NALM6 (cell line): ENCODE measurements around a stretch of chr5.

- PRO-cap = no peak
Measured at GRCh38 chr5:163396848-163397246, 40.5 kb upstream of the CCNG1 start.

- PRO-cap = no peak
Measured at GRCh38 chr5:163529548-163530299, 24.3 kb downstream of the MAT2B start.

DNA sequence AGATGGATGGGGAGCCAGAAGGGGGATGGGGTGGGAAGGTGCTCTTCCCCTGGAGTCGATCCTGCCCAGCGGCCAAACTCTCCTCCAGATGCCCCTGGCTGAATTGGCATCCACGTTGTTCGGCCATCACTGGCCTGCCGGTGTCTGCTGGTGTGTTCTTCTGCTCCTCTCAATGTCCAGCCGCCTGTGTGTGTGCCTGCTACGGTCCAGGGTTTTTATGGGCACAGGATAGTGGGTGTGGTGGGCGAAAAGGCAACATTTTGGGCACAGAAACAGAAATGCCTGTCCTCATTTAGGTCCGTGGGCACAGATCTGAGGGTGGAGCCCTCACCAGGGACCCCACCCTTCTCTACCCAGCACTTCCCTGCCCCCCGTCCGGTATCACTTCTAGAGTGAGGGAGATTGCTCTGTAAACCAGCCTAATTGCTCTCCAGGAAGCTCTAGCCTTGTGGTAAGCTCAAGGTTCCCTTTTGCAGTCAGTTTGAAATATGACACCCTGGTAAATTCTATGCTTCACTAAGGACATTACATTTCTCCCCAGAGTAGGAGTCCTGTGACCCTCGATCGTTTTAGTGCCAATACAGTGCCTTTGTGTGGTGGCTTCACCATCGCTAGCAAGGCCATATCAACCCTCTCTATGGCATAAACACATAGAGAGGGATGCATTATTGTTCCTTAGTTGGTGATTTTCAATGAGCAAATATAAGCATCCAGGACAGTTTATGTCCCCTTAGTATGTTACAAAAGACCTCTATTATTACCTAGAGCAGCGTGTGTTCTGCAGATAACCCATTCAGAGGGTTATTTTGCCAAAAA, 410.2 kb downstream of the MAT2B start:
- PRO-cap = no peak

DNA sequence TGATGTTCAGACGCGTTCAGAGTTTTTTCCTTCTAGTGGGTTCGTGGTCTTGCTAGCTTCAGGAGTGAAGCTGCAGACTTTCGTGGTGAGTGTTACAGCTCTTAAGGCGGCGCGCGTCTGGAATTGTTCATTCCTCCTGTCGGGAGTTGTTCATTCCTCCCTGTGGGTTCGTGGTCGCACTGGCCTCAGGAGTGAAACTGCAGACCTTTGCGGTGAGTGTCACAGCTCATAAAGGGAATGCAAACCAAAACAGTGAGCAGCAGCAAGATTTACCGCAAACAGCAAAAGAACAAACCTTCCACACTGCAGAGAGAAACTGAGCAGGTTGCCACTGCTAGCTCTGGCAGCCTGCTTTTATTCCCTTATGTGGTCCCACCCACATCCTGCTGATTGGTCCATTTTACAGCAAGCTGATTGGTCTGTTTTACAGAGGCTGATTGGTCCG, 52.8 kb upstream of the TENM2 start:
- PRO-cap = no peak

DNA sequence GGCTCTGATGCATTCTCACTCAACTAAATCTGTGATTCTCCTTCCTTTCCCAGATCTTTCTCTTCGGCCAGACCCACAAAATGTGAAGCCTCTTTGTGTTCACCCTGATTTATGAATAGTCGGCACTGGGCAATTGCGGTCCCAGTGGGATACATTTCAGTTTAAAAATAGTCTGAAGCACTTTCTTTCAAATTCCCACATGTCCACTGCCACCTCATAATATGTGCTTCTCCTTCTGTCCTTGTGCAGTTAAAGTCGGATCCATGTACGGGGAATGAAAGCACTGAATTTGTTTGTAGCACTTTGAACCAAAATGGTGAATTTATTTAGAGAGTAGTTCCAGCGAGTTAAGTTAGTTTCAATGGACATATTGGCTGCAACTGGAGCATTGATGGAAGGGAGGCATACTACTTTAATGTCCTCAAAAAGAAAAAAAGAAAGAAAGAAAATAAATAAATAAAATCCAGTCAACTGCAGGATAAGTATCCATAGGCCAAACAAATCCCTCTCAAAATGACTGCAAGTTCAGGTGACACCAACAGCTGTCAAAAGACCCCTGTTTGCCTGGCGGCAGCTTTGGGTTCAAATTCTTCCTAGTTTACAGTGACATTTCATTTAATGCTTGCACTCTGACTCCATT, 317.4 kb downstream of the TENM2 start:
- PRO-cap = no peak

- PRO-cap = no peak
Measured at GRCh38 chr5:168292289-168292718, 859 bp downstream of the WWC1 start.

- PRO-cap = no peak
Measured at GRCh38 chr5:168301804-168302478, 10.5 kb downstream of the WWC1 start.

- PRO-cap = no peak
Measured at GRCh38 chr5:168328830-168329268, 37.4 kb downstream of the WWC1 start.

GRCh38 chr5:168329269-168329780, 37.9 kb downstream of the WWC1 start:
- PRO-cap = no peak

DNA sequence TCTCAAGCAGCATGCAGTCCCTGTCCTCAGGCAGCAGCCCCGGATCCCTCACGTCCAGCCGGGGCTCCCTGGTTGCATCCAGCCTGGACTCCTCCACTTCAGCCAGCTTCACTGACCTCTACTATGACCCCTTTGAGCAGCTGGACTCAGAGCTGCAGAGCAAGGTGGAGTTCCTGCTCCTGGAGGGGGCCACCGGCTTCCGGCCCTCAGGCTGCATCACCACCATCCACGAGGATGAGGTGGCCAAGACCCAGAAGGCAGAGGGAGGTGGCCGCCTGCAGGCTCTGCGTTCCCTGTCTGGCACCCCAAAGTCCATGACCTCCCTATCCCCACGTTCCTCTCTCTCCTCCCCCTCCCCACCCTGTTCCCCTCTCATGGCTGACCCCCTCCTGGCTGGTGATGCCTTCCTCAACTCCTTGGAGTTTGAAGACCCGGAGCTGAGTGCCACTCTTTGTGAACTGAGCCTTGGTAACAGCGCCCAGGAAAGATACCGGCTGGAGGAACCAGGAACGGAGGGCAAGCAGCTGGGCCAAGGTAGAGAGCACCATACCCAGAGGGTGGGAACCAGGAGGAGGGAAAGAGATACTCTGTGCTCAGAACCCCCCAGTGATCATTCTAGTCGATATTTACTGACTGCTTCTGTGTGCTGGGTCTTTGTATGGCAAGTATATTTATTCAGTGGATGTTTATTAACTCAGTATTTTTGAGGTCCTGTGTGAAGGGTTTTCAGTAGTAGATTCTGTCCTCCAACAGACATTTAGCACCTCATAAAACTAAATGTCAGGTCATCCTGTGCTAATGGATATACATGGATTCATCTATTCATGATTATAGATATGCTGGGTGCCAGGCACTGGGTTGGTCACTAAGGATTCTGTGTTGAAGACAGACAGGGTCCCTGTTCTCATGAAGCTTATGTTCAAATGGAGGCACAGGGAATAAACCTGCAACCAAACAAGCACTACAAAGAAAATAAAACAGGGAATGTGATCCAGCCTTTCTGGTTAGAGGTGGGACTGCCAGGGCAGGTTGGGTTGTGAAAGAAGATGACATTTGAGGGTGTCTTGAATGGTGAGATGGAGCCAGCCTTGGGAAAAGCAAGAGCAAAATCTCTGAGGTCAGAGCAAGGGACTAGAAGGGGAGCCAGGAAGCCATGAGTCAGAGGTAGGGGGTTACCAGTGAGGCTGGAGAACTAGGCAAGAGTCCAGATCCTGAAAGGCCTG, 62.3 kb upstream of the RARS1 start:
- PRO-cap = no peak

- PRO-cap = no peak
Measured at GRCh38 chr5:168431187-168431678, 55.0 kb upstream of the RARS1 start.

DNA sequence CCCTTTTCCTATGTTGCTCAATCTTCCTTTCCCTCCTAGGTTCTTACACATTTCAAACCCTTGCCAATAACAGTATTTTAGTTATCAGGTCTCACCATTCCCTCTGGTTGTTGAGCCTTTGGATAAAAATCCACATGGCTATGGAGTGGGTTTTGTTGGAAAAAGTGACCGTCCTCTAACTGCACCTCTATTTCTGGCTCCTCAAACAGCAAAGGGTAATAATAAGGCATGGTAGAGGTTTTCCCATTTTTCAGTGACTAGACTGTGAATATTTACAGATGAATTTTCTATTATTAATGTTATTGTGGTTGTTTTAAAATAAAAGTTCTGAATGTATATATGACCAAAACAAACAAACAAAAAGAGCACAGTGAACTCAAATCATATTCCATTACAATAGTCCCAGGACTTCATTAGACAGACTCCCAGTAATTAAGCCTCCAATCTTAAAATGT, 22.7 kb downstream of the PANK3 start:
- PRO-cap = no peak

- PRO-cap = no peak
Measured at GRCh38 chr5:168600362-168600819, 21.2 kb upstream of the PANK3 start.

DNA sequence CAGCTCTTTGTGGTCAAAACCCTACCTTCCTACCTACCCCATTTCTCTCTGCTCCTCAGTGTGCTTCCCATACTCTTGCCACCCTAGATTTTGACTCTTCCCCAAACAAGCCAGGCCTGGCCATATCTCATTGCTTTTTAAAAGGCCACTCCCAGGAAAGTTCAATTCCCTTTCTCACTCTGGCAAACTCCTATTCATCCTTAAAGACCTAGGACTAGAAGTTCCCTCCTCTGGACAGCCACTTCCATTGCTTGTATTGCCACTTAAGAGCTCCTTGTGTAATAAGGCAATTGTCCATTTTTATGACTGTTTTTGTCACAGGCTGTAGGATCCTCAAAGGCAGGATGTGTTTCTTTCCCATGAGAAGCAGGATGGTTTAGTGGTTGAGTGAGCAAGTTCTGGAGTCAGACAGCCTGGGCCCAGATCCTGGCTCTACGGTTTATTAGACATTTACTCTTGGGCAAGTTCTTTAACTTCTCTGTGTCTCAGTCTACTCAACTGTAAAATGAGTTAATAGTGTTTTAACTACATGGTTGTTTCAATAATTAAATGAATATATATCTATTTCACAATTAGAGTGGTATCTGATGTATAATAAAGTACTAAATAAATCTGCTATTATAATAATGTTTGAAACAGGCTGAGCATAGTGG, 84.6 kb upstream of the PANK3 start:
- PRO-cap = no peak

DNA sequence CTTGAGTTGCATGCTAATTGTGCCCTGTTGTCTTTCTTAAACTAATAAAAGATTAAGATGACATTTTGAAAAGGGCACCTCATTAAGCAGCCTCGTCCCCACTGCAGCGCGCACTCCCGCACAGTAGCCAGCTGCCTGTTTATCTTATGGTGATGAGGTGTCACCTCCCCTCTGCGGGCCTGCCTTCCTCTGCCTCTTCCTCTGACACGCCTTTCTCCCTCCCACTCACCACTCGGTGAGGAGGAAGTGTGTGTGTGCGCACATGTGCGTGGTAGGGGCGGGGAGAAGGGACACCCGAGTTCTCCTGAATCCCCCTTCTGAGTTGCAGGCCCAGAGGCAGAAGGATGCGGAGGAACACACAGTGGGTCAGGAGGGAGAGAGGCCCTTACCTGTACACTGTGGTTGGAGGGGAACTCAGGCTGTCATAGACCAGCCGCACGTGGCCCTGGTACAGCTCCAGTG, 104.4 kb upstream of the PANK3 start:
- PRO-cap = no peak

DNA sequence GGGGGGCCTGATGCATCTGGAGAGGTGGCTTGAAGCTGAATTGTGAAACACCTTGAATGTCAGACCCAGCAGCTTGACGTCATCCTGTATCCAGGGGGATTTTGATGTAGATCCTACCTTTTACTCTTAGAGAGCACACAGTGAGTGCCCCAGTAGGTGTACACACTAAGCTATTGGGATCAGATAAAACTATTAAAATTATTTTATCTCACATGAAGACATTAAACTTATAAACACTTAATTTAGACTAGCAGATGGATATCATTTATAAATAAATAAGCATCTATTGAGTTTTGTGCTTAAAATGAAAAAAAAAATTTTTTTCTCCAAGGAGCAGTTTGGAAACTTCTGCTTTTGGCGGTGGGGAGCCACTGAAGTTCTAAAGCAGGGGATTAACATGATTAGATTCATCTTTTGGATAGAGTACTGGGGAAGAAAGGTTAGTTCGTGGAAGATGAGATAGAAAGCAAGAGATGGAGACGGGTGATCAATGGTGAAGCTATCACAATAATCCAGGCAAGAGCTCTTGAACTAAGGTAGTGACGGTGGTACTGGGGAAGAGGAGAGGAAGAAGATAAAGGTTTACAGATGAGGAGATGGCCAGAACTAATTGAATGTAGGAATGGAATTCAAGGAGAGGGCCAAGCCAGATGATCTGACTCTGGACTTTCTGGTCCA, 90.5 kb downstream of the DOCK2 start:
- PRO-cap = no peak

GRCh38 chr5:169945515-169946363, 34.6 kb downstream of the INSYN2B start:
- PRO-cap = no peak

GRCh38 chr5:169980631-169981116, 379 bp upstream of the INSYN2B start:
- PRO-cap = no peak

GRCh38 chr5:170268284-170268798, 29.2 kb downstream of the LCP2 start:
- PRO-cap = no peak

DNA sequence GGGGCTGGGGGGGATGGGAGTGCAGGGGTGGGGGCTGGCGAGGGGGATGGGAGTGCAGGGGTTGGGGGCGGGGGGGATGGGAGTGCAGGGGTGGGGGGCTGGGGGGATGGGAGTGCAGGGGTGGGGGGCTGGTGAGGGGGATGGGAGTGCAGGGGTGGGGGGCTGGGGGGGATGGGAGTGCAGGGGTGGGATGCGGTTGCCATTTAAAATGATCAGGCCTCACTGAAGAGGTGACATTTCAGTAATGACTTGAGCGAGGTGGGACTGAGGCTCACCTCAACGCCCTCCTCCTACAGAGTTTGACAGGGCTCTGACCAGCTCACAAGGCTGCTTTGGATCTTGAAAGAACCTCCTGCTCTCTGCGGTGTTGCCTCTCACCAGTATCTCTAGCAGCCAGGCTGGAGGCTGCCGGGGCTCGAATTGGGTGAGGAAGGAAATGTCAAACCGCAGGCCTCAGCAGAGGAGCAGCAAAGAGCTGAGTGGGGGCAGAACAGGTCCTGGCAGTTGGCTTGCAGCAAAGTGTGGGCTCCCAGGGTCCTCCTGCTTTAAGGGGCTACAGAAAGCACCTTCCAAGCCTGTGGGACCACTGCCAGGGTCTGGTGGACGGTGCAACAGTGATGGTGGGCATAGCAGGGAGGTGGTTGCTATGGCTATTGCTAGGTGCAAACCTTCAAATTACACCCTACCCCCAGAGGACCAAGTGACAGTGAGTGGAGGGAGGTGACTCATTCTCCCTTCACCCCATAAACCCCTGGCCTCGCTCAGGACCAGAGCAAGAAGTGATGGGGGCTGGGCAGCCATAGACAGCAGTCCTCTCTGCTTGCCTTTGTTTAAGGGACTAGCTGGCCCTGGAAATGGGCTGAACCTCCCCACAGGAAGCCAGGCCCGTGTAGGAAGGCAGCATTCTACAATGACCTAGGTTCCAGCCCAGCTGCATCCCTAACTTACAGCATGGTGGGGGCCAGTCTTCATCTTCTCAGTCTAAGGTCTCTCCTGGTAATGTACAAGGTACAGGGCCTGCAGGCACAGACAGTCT, 18.9 kb downstream of the LCP2 start:
- PRO-cap = bidirectional peak, plus-strand start at position 488 of the sequence, minus-strand start at position 388 of the sequence